Hair follicle dermal papilla cell (primary cell): ENCODE measurements around a stretch of chr9.

- CAGE, long polyA plus RNA, result no peak
Measured at GRCh38 chr9:107136355-107136753, 146.7 kb upstream of the RAD23B start.

DNA sequence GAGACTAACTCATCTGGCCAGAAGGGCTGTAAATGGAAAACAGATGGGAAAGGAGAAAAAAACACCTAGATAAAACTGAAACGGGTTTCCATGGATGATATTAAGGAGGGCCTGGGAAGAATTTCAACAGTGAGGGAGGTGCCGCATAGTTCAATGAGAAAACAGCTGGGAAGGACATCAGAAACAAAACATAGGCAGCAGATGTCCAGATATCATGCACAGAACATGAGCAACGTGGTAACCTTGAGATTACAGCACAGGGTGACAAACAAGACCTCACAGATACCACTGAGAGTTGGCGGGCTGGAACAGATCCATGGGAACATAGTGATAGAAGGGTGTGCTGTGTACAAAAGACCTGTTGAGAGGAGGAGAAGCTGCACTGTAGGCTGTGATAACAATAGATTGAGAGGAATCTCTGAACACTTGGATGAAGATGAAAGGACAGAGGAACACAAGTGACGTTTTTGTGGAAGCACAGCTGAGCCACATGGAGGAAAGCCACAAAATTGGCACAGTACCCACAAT, 31.1 kb upstream of the RAD23B start:
- CAGE, long polyA plus RNA, result no peak

DNA sequence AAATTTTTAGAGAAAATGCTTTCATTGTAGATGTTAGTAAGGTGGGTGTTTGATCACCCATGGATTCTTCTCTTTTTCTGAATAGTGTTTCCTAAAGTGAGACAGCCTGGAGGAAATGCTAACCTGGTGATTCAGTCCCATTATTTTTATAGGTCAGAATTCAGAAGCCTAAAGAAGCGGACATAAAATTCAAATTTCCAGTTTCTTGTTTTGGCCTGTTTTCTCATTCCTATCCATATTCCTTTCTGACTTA, 17.6 kb downstream of the RAD23B start:
- CAGE, long polyA plus RNA, result no peak

GRCh38 chr9:107306271-107306786, 23.2 kb downstream of the RAD23B start:
- CAGE, long polyA plus RNA, result no peak

GRCh38 chr9:107321817-107322407, 38.8 kb downstream of the RAD23B start:
- CAGE, long polyA plus RNA, result no peak

DNA sequence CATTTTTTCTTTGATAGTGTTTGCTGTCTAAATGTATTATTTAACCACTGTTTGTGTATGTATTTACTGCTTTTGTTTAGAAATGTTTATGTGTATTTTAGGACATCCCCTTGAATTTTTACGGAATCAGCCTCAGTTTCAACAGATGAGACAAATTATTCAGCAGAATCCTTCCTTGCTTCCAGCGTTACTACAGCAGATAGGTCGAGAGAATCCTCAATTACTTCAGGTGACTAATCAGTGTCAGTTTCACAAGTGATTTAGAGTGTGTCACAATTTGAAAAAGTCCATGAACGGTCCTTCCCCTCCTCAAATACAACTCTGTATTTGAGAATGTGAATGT, 40.7 kb downstream of the RAD23B start:
- CAGE, long polyA plus RNA, result no peak

DNA sequence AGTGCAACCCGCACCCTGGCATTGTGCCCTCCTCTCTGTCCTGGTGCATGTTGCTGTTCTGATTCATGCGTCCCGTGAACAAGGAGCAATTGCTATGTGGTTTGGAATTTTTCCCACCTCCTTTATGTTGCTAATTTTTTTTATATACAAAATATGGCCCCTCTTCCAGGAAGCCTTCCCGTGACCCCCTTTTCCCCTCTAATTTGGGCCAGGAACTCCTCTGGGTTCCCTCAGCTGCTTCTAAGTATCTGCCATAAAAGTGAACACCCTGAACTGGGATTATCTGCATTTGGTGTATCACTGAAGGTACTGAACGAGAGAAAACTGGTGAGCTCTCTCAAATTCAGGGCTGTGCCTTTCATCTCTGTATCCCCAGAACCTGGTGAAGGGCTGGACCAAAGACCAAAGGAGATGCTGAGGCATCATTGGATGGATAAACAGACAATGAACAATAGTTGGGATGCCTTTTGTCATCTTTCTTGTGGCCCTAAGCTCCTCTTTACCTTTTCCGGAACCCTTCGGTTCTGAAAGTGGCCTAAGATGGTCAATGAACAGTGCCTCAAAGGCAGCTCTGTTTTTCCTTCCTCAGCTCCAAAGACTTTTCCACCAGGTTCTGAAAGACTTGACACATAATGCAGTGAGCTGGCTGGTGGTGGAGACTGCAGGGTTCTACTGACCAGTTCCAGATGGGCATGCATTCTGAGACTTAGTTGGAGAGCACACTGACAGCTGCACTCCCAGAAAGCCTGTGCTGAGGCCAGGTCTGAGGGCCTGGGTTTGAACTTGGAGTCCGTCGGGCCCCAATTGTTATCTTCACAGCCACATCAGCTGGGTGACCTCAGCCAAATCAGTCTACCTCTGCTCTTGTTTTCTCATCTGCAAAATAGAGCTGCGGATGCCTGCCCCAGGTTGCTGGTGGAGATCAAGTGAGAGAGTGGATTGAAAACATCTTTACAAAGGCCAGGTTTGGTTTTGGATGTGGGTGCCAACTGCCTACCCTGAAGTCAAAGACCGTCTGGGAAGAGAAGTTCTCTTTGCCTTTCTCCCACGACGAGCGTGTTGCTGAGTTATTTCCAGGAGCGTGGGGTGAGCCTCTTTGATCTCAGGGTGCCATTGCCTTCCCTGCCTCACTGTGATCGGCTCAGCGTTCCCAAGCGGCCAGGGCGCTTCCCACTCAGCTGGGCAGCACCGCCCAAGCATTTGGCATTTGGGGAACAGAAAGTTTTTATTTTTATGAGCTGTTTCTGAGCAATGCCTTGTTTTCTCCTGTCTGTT, 54.5 kb downstream of the RAD23B start:
- CAGE, long polyA plus RNA, result no peak

GRCh38 chr9:107338458-107338937, 55.4 kb downstream of the RAD23B start:
- CAGE, long polyA plus RNA, result no peak

DNA sequence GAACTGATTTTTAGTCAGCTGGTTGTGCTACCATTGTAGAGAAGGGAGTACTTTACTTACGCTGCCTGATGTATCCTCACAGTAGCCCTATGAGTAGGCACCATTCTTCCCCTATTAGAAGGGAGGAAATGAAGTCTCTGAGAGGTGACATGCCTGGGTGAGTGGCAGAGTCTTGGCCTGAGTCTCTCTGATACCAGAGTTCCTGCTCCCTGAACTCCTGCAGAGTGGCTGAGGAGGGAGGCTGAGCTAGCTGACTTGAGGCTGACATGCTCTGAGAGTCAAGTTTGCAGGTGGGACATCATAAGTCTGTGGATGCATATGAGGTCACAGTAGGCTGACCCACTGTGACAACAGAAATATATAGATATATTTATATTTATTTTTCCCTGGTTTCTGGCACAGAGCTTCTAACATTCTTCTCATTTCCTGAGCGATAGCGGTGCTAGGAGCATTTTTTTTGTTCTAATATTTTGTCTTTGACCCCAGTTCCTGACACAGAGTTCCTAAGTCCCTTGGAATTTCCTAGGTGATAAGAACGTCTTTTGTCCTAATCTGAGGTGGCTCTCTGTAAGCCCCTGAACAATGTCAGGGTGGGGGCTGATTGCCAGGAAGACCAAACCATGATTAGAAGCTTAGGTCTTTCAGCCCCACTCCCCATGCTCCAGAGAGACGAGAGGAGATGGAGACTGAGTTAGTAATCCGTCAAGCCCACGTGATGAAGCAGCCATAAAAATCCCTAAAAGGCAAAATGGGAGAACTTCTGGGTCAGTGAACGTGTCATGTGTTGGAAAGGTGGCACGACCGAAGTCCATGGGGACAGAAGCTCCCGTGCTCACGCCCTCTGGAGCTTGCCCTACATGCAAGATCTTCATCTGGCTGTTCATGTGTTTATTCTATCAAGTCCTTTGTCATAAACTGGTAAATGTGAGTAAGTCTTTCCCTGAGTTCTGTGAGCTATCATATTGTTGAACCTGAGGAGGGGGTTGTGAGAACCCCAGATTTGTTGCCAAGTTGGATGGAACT, 85.4 kb downstream of the RAD23B start:
- CAGE, long polyA plus RNA, result no peak

DNA sequence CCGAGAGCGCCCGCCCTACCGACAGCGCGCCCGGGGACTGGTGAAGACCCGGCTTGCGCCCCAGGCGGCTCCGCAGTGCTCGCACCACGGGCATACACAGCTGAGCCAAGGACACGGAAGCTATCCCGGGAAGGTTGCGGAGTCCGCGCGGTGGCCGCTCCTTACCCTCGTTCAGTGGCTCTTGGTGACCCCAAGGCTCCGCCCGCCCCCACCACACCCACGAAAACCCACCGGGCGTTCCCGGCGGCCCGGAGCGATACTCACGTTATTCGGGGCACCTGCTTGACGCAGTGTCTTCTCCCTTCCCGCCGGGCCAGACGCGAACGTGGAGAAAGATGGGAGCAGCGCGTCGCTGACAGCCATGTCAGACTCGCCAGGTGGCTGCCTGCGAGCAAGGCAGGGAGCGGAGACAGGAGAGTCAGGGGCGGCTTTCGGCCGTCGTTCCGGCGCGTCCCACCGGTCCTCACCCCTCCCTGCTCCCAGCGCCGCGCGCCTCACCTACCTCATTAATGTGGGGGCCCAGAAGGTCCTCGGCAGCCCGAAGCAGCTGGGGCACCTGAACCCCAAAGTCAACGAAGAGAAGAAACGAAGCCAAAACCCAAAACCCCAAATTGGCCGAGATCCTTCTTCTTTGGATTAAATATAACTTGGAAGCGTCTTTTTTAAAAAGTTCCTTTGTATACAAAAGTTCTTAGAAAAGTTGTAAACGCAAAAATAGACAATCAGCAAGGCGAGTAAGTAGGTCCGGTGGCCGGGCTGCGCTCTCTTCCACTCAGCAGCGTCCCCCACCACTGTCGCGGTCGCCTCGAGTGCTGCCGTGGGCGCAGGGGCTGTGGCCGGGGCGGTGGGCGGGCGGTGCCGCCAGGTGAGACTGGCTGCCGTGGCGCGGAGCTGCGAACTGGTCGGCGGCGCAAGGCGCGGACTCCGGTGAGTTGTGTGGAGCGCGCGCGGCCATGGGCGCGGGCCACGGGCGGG, 616 bp downstream of the KLF4 start:
- CAGE, long polyA plus RNA, result no peak

- CAGE, long polyA plus RNA, result no peak
Measured at GRCh38 chr9:107632025-107632355, 142.4 kb upstream of the KLF4 start.

GRCh38 chr9:108626582-108627309, 229.0 kb downstream of the ACTL7B start:
- CAGE, long polyA plus RNA, result no peak

DNA sequence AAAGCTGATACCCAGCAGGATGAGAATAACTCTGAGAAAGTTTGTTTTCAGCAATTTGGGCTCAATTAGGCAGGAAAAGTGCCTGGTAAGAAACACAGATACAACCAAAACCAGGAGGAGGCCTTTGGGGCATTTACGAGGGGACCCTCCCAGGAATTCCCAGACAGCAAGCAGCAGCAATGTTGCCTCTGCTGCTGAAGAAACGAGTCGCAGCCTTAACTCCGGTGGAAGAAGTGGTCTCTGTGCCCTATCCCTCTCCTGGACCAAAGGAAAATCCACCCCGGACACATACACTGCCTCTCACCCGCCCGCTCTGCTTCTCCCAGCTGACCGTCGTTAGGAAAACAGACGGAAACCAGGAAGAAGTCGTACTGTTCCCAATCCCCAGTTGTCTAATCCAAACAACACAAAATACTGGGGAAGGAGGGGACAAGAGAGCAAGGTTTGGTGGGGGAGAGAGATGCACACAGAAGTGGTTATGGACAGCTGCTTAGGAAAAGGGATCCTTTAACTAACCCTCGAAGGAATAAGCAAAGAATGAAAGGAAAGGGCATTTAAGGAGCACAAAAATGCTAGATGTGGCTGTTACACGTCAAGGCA, 72.0 kb downstream of the ACTL7B start:
- CAGE, long polyA plus RNA, result no peak

DNA sequence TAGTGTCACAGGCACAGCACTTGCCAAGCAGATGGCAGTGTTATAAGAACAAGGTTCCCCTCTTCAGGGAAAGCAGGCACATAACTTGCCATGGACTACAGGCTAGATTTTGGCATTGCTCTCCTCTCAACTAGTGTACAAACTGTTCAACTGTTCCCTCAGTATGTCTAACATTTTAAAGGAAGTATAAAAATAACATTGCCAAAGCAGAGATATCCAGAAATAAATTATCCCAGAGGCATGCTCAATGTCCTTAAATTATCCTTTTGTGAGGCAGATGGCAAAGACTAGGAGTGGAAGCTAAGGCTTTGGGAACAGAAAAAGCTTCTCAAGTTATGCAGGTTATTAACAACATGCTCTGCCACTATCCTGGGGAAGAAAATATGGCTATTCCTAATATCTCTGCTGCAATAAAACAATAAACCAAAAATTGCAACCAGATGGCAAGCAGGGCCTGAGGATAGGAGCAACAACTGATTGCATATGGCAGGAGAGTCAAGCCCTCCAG, 33.9 kb downstream of the ABITRAM start:
- CAGE, long polyA plus RNA, result no peak

- CAGE, long polyA plus RNA, result no peak
Measured at GRCh38 chr9:109080812-109081011, 39.0 kb downstream of the TMEM245 start.

- CAGE, long polyA plus RNA, result no peak
Measured at GRCh38 chr9:109098305-109099046, 21.3 kb downstream of the TMEM245 start.

DNA sequence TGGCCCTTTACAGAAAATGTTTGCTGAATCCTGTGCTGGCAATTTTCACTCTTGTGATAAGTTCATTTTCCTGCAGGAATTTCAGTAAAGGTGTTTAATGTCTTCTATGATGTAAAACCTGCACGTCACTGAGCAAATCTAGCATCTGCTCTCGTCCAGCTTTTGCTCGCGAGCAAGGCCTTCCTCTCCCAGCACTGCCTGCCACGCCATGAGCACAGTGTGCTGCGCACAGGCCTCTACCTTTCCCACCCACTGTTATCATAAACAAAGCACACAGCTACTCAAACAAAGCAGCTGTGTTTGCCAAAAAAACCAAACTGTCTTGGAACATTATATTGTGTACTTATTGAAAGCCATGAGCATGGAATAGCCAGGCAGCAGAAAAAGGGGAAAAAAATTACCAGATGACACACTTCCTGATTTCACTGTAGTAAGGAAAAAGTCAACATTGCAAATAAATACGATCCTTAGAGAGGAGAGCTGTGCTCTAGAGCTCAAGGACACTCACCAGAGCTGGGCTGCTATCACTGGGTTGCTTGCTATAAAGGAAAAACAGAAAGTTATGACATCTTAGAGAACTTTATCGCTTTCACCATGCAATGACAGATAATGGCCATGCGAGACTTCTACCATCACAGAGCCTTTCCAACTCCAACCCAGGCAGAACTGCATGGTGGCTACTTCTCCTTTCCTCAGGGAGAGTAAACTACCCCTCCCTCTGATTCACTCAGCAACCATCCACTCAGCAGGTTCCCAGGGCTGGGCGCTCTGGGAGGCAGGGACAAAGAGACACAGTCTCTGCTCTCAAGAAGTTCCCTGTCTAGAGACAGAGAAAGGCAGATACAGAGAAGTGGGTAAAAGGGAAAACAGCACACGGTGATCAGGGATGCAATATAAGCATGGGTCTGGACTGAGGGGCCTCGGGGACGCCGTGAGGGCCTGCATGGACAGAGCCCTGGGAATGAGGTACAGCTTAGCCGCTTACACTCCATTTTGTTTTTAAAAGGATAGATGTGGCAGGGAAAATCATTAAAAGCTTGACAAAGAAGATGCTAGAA, 69.6 kb downstream of the EPB41L4B start:
- CAGE, long polyA plus RNA, result no peak

DNA sequence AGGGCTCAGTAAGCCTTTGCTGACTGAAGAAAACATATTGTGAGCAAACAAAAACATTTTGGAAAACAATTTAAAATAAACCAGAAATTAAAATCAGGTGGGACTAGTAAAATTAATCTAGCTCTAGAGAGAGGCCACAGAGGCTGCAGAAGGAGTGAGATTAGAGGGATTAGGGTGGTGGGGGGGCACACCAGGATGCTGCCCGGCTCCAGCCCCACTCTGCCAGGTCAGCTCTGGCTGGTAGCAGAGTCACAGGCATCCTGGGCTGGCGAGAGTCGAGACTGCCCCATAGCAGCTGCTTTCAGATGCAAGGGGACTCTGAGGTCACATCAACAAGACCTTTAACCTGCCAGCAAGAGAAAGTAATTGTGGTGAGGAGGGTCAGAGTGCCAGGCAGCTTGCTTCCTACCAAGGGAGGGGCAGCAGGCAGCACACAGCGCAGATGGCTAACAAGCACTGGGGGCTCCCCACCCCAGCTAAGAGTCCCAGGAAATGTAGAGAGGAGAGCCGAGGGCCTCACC, 7.5 kb downstream of the EPB41L4B start:
- CAGE, long polyA plus RNA, result no peak

- CAGE, long polyA plus RNA, result no peak
Measured at GRCh38 chr9:109358960-109359313, 38.1 kb upstream of the EPB41L4B start.

DNA sequence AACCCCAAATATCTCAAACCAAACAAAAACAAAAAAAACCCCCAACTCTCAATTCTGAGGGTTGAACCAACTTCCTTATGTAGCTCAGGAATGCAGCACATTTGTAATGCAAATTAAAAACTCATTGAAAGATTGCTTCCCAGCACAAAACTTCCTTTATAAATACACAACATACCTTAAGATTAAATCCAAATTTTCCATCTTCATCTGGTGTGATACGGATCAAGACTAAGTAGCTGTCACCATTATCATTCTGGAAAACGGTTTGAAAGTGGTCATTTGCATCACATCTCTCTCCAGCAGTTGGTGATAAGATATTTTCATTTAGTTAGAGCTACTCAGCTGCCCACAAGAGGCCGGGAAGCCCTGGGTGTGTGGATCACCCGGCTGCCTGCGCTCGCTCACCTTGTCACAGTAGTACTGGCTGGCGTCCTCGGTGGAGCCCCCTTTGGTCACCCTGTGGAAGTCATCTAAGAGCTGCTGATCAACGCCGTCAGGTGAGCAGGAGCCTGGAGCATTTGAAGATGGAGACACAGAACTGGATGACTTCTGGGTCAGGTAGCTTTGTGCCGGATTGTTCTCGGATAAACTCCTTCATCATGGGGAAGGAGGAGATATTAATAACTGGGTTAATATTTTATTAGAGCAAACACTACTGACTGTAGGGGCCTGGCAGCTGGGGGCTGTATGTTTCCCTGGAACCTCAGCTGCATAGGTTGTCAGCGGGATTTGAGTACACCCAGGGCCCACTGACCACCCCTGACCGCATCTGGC, 88.1 kb downstream of the PTPN3 start:
- CAGE, long polyA plus RNA, result no peak